Esophagus squamous epithelium (tissue), 4 donors: ENCODE data around the genes OR5I1, OR8J3, OR5J2, OR8J1, SLC43A3, UBE2L6, TMX2 and OR10W1.

GRCh38 chr11:55936333-55936573 is at the start of gene OR5I1:
TSS of gene OR5I1 (minus strand) at chr11:55936400.
- PRO-cap, result no peak
- RAMPAGE, long total RNA, 4 experiments, result no peak in any of the 4 experiments

- PRO-cap, result no peak
- RAMPAGE, long total RNA, 4 experiments, result no peak in any of the 4 experiments
Observed at GRCh38 chr11:56140038-56140595, at the start of gene OR8J3. TSS of gene OR8J3 (minus strand) at chr11:56140201.

DNA sequence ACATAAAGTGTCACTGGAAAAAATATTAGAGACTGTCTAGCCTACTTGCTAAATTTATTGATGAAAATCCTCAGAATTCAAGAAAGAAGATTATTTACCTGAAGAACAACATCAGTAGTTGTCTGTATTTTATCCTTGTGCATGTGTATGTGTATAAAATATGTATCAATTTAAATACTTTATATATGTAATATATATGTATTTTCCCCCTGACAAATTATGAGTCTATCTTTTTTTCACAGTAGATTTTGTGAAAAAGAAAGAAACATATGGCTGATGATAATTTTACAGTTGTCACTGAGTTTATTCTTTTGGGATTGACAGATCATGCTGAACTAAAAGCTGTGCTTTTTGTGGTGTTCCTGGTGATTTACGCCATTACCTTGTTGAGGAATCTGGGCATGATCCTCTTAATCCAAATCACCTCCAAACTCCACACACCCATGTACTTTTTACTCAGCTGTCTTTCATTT is at the start of gene OR5J2:
Gene OR5J2 (plus strand): TSS at position 270 of the 473 bp plus-strand sequence.
- PRO-cap, result no peak
- RAMPAGE, long total RNA, 4 experiments, result no peak in any of the 4 experiments

DNA sequence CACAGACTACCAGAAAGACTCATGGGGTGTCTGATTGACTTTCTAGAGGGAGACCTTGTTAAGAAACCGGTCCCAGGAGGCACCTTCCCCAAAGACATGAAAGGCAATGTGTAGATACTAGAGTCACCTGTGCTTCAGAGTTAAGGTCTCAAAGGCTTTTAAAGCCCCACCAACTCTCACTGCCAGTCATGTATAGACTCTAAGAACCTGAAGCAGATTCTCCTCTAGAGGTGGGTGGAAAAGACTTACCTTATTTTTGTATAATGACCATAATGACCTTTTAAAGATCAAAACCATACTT is at the start of gene OR8J1:
Gene OR8J1 (plus strand): TSS at position 196 of the 301 bp plus-strand sequence.
- PRO-cap, result no peak
- RAMPAGE, long total RNA, 4 experiments, result no peak in any of the 4 experiments

DNA sequence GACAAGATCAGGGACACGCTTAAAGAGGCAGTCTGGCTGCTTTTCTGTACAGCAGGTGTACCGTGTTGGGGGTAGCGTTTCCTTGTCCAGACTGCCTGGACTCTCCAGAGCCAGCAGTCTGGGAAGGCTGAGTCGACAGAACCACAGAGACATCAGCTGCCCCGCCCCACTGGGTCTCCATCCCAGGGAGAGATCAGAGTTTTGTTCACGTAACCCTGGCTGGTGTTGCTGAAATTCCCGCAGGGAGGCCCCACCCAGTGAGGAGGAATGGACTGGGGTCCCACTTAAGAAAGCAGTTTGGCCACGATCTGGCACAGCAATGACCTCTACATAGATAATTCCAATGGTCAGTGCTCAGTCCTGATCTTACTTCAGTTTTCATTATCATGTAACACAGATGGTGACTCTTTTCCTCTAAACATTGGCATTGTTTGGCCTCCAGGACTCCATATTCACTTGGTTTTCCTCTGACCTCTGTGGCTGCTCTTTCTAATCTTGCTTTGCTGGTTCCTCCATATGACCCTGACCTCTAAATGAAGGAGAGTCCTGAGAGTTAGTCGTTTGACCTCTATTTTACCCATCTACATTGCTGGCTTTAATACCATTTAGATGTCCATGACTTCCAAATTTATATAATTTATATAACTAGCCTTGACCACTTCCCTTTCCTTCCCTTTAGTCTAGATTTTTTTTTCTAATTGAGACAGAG is 89.6 kb upstream of the LRRC55 start:
- PRO-cap, result no peak
- RAMPAGE, long total RNA, 4 experiments, result no peak in any of the 4 experiments

DNA sequence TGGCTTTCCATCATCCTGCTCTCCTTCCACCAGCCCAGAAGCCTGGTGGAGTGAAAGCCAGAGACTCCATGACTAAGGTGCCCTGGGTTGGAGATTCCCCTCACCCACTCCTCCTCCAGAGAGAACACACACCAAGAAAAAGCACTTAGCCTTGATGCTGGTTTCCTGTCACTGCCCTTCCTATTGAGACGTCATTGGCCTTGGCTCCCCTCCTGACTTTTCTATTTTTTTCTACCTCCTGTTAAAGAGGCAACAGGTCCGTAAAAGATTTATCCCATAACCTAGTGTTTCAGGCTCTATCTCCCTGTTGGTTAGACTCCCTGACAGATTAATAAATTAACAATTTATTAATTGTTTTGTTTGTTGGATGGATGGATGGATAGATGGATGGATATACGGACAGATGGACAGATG is 38.6 kb upstream of the APLNR start:
- PRO-cap, result no peak
- RAMPAGE, long total RNA, 4 experiments, result no peak in any of the 4 experiments

- PRO-cap, result unidirectional peak, plus-strand start at chr11:57277329
- RAMPAGE, long total RNA, 4 experiments, result no peak in any of the 4 experiments
Observed at GRCh38 chr11:57277195-57277652, 40.2 kb upstream of the APLNR start.

GRCh38 chr11:57322142-57322944 is 2.4 kb downstream of the TNKS1BP1 start:
- PRO-cap, result bidirectional peak, plus-strand start at chr11:57322802, minus-strand start at chr11:57322338
- RAMPAGE, long total RNA, 4 experiments, result start-site peak on the minus strand in 3 of 4 experiments, at chr11:57322279-57322350 at its widest, 59 to 220 reads per replicate

- PRO-cap, result no peak
- RAMPAGE, long total RNA, 4 experiments, result no peak in any of the 4 experiments
Observed at GRCh38 chr11:57424052-57424397, 2.9 kb downstream of the SLC43A3 start.

- PRO-cap, result bidirectional peak, plus-strand start at chr11:57426593, minus-strand start at chr11:57426472; bidirectional peak, plus-strand start at chr11:57427219, minus-strand start at chr11:57427152
- RAMPAGE, long total RNA, 4 experiments, result start-site peak on the minus strand in 4 of 4 experiments, at chr11:57427081-57427130 at its widest, 188 to 1,588 reads per replicate
Observed at GRCh38 chr11:57426369-57427336, at the start of gene SLC43A3. TSS of gene SLC43A3 (minus strand) at chr11:57427121.

DNA sequence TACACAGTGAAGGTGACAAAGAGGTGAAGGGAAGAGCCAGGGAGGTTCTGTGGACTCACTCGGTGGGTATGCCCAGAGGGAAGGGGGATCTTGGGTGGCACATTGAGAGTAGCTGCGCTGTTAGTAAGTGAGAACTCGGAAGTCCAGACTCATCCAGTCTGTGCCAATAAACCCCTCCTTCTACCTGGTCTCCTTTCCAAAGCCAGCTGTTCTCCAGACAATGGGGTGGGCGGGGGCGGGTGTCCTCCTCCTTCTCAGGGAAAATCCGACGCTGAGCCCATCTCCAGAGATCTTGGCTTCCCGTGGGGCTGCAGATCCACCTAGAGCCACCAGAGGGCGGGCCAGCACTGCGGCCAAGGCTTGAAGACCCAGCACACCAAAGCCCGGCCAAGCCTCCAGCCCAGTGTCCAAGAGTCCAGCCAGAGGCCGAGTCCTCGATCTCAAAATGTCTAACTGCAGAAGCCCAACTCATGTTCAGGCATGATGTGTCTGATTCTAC is 3.1 kb upstream of the RTN4RL2 start:
- PRO-cap, result unidirectional peak, plus-strand start at position 403 of the sequence
- RAMPAGE, long total RNA, 4 experiments, result no peak in any of the 4 experiments

GRCh38 chr11:57484394-57485175 is 24.3 kb downstream of the RTN4RL2 start:
- PRO-cap, result no peak
- RAMPAGE, long total RNA, 4 experiments, result no peak in any of the 4 experiments

DNA sequence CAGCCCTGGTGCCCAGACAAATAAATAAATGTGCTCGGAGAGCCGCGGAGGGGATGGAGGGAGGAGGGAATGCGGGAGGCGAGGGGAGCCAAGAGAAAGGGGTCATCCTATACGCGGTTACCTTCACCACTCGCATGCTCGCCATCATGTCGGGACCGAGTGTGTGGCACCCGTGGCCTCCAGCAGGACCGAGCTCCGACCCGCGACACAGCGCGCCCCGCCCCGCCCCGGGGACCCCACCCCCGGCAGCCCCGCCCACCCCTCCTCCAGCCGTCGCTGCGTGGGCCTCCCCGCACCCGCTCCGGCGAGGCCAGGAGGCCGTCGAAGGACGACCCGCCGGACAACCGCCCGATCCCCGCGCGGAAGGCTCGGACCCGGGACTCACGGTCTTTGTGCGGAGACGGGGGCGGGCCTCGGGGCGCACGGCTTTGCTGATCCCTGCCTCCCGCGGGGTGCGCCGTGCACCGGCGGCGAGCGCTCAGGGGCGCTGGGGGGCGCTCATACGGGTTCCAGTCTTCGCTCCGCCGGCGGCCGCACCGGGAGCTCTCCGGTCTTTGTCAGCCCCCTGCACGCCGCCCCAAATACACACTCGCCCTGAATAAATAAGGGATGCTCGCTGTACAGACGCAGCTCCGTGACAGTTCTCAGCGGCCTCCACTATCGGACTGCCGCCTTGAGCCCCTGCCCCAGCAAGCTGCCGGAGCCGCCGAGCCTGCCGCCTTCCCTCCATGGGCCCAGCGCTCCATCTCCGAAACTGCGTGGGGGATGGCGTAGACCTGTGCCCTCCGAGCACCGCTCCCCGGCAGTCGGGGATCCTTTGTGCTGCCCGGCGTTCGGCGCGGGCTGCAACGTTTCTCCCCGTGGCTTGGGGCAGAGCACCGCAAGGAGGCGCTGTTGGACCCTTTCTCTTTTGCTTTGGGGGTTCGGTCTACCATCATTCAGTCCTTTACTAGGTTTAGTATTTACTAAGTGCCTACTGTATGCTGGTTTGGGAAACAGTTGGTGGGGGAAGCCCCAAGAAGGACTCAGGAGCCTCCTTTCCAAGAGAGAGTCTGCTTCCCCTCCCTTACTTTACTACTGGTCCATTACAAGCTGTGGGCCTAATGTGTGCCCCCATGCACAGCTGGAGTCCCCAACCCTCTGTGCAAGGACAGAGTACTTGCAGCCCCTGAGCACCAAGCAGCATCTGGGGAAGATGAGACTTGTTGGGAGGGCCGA is at the start of gene UBE2L6:
Gene UBE2L6 (minus strand): TSS at position 209 of the 1,218 bp plus-strand sequence.
- PRO-cap, result bidirectional peak, plus-strand start at position 269 of the sequence, minus-strand start at position 157 of the sequence; bidirectional peak, plus-strand start at position 512 of the sequence, minus-strand start at position 452 of the sequence; unidirectional peak, minus-strand start at position 667 of the sequence; unidirectional peak, minus-strand start at position 824 of the sequence
- RAMPAGE, long total RNA, 4 experiments, result start-site peak on the minus strand in 4 of 4 experiments, centred at positions 182 to 186 of the sequence, 23 to 643 reads per replicate

- PRO-cap, result no peak
- RAMPAGE, long total RNA, 4 experiments, result no peak in any of the 4 experiments
Observed at GRCh38 chr11:57672381-57673276, 4.7 kb downstream of the ZDHHC5 start.

GRCh38 chr11:57712432-57713092 is at the start of gene TMX2:
TSS of gene TMX2 (plus strand) at chr11:57712593.
- PRO-cap, result unidirectional peak, plus-strand start at chr11:57712597
- RAMPAGE, long total RNA, 4 experiments, result start-site peak on the plus strand in 3 of 4 experiments, at chr11:57712558-57712618 at its widest, 1,043 to 1,304 reads per replicate

- PRO-cap, result no peak
- RAMPAGE, long total RNA, 4 experiments, result no peak in any of the 4 experiments
Observed at GRCh38 chr11:57746823-57747345, 4.7 kb downstream of the BTBD18 start.

DNA sequence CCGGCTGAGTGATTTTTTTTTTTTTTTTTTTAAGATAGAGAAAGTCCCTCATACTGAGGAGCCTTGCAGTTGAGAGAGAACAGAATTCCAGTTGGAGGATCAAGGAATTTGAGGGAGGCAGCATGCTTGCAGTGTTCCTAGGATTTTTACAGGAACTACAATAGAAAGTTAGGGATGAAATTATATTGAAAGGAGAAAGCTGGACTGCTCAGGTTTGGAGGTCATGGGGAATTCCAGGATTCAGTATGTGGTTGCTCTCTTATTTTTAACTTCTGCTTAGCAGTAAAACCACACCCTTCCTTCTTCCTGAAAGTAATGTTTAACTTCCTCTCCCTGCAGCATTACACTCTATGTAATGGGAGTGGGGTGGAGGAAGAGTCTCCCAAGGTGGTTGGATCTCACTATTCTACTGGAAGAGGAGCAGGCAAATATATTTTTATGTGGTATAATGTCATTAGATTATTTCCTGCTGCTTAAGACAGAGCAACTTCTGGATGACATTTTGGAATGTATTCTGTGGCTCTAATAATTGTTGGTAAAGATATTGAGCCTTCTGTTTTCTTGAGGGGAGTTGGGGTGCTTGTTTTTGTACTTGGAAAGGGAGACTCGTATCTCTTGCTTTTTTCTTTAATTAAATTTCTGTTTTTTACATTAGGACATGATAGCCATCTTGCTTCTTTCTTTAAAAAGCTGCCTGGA is 31.4 kb downstream of the CTNND1 start:
- PRO-cap, result bidirectional peak, plus-strand start at position 351 of the sequence, minus-strand start at position 234 of the sequence
- RAMPAGE, long total RNA, 4 experiments, result no peak in any of the 4 experiments

GRCh38 chr11:57822123-57822585 is 60.6 kb downstream of the CTNND1 start:
- PRO-cap, result no peak
- RAMPAGE, long total RNA, 4 experiments, result no peak in any of the 4 experiments

GRCh38 chr11:58268016-58268664 is at the start of gene OR10W1:
TSS of gene OR10W1 (minus strand) at chr11:58268260.
- PRO-cap, result no peak
- RAMPAGE, long total RNA, 4 experiments, result no peak in any of the 4 experiments

- PRO-cap, result no peak
- RAMPAGE, long total RNA, 4 experiments, result no peak in any of the 4 experiments
Observed at GRCh38 chr11:58273595-58274035, 5.6 kb upstream of the OR10W1 start.